Subcutaneous preadipocyte (primary cell): ENCODE data around the genes SLC24A5 and ATP8B4.

DNA sequence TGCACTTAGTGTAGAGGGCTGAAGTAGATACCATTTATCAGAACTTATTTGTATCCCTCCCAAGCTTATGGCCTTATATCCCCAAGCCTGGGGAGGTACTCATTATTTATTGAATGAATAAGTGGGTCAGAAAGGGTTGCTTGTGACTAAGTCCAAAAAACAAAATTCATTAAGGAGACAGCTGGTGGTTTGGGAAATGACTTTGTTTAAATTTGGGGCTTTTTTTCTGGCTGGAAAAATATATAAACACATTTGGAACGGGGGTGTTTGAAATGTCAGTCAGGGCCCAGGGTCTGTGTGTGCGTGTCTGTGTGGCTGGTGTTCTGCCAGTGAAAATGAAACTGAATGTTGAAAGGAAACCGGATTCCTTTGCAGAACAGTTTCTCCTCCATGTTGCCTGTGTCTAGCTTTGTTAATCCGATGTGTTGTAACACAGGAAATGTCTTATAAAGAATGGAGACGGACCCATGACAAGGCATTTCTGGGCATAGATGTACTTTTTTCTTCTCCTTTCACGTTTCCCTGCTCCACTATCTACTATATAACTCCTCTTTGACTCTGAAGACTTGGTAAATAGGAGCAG lies 2.6 kb downstream of the SQOR start:
- CAGE, long polyA plus RNA, result no peak

DNA sequence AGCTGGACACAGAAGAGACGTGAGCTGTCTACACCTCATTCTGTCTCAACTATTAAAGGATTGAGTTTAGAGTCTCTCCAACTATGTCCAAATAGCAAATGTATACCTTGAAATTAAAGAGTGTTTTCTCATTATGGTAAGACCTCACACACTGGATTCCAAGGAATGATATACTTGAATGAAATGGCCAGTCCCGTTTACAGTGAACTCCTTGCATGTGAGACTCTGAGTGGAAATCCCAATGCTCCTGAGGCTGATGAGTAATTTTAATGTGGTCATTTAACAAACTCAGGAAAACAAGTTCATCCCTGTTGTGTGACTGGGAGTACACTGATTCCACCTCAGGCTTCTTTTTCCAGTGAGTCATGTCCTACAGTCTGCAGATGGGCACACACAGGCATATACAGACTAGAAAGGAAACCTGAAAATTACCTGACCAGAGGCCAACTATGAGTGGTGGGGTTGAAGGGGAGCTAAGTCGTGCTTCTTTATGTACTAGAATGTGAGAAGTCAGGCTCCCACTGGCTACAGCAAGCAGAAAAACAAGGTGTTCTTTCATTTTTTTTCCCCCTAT lies 5.7 kb downstream of the SQOR start:
- CAGE, long polyA plus RNA, result no peak

- CAGE, long polyA plus RNA, result no peak
Measured at GRCh38 chr15:47066344-47066785, 650.9 kb upstream of the SEMA6D start.

DNA sequence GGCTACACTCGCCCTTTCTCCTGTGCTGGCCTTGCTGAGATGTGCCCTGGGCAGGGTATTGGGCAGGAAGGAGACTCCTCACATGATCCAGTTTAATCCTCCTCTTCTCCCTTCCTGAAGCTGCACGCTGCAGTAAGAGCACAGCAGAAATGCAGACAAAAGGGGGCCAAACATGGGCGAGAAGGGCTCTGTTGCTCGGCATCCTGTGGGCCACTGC lies at the start of gene SLC24A5:
TSS of gene SLC24A5 (plus strand) at position 95 of the 217 bp plus-strand sequence.
- CAGE, long polyA plus RNA, result no peak

- CAGE, long polyA plus RNA, result no peak
Measured at GRCh38 chr15:48151852-48152421, 26.2 kb downstream of the MYEF2 start.

DNA sequence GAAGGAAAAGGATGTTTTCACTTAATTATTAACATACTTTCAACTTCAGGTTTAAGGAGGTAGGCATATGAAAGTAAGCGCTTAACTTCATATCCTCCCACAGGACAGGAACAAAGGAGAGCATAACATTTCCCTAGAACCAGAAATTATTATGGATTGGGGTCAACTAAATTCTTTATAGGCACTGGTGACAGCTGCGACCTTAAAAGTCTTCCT lies 1.1 kb downstream of the MYEF2 start:
- CAGE, long polyA plus RNA, result no peak

- CAGE, long polyA plus RNA, result no peak
Measured at GRCh38 chr15:48190823-48191373, 567 bp upstream of the CTXN2 start.

DNA sequence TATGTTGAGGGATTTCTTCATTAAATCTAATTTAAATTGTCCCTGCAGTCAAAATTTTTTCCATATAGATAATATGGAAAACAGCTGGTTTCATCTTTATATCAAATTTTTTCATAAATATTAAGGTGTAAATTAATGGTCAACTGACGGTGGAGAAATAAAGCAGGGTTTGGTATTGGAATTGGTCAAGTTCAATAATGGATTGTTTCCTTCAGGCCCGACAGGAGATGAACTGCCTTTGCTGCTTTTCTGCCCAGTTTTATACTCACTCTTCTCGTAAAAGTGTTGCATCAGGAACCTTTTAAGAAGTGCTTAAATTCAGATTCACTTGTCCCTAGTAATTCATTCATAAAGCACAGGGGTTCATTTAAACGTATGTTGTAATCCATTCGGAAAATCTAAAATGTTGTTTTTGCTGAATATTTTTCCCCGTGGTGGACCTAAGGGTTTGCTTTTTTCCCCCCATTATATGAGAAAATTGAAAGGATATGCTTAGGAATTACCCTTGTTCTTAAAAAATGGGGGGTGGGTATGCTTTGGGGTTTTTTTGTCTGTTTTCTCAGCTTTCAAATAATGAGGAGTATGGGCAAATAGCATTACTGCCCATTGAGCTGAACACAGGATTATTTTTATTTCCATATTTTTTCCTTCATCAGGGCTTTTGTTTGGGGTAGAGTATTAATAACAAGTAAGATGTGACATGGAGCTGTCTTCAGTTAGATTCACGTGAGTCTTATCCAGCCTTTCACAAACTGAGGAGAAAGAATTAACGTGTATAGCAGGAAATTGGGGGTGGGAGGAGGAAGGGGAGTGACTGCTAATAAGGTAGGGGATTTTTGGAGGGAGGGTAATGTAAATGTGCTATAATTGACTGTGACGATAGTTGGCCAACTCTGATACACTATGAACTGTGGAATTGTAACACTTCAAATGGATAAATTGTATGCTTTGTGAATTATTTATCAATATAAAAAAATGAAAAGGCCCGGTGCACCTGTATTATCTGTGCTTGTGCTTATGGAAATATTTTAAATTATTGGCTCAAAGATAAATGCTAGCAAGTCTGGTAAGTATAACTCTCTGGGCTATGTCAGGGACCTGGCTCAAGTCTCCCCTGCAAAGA lies 8.6 kb downstream of the DUT start:
- CAGE, long polyA plus RNA, result no peak

DNA sequence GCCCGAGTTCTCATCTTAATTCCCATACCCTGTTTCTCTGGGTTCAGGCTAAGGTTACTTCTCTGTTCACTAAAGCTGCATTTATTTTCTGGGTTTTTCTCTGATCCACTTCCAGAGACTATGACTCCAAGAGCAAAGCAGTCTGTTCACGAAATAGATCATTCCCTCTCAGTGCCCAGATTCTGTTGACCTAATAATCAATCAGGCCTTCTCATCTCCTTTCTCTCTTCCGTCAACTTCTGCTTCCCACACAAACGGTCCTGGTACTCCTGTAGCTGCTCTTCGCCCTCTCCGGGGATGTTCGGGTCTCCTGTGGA lies 61.3 kb downstream of the DUT start:
- CAGE, long polyA plus RNA, result no peak

DNA sequence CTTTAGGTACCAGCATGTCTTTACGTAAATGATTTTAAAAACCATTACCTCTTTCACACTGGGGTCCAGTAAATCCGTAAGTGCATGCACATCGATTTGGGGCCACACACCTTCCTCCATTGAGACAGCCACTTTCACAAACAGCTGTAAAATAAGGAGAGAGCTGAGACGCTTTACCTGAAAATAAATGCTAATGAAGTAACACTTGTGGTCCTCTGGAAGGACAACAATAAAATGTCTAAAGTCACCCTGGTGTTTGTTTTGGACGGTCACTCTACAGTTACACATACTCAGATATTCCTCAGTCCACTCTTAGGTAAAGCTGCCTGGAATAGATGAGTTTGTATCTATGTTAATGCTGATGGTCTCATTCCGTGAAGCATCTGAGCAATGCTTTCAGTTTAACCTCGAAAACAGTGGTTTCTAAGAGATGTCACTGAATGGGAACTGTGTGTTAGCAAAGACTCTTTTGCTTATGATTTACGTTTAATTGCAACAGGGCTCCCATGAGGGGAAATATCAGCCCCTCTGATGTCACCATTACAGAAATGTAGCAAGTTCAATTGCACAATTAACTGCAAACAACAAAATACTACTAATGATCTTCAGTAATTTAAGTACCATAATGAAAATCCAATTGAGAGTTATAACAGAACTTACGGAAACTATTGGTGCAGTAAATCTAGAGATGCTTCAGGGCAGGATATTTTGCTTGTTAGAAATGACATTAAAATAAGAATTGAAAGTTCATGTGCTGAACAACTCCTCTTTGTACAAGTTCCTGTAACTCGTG lies 49.1 kb downstream of the FBN1 start:
- CAGE, long polyA plus RNA, result no peak

GRCh38 chr15:48790649-48791050 lies 20.2 kb downstream of the CEP152 start:
- CAGE, long polyA plus RNA, result no peak

DNA sequence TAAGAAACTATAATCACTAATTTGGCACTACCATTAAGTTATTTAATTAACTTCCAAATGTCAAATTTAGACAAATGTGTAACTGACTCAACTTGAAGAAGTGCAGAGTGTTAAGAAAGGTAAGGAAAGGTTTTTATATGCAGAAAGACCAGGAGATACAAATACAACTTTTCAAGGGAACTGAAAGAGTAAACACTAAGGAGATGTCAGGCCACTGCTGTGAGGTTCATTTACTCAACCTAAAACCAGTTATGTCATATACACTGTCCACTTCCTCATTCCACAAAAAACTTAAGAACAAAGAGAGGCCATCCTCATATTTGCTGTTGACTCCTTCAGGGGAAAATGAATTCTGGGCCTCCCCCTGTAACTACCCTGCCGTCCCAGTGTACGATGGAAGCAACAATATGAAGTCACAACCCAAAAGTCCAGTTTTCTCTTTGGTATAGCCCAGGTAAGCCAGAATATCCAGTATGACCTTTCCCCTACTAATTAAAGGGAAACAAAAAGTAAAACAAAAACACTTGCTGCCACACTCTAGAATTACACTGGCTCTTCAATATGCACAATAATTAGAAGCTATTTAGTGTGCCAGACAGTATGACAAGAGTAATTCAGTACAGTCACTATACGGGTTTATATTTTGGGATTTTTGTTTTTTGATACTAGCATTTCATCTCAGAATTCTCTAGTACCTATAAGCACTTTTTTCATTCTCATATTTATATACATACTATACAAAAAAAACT lies 16.2 kb downstream of the CEP152 start:
- CAGE, long polyA plus RNA, result no peak

DNA sequence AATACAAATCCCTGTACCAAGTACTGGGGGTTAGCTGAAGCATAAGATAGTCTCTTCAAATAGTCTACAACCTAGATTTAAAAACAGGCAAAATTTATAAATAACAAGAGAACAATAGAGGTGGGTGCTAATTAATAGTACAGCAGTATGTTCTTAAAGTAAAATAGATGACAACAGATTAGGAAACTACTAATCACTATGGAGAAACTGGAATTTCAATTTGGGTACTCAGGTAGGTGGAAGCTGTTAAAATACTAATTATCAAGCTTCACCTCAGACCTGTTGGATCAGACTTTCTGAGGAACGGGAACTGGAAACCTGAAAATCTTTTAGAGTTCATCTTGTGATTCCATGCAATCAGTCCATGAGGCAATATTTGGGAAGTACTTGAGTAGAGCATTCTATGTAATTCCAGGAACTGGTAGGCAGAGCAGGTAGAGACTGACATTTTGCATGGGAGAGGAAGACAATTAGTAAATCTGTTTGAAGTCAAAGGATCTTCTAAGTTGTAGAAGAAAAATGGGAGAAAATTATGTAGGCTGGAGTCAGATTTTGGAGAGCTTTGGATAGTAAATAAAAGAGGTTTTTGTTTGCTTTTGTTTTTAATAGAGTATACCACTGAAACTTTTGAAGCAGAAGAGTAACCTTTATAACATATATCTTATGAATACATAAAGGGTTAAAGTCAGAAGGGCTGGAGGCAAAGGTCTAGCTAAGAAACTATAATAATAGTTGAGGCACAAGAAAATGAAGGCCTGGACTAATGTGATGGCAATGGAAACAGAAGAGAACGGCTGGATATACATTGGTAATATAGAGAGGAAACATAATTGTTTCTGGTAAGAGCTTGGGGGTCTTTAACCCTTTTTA lies 43.1 kb downstream of the FGF7 start:
- CAGE, long polyA plus RNA, result no peak

- CAGE, long polyA plus RNA, result no peak
Measured at GRCh38 chr15:49793773-49794377, 173.0 kb downstream of the DTWD1 start.

GRCh38 chr15:50003433-50004413 lies 115.3 kb downstream of the ATP8B4 start:
- CAGE, long polyA plus RNA, result no peak

DNA sequence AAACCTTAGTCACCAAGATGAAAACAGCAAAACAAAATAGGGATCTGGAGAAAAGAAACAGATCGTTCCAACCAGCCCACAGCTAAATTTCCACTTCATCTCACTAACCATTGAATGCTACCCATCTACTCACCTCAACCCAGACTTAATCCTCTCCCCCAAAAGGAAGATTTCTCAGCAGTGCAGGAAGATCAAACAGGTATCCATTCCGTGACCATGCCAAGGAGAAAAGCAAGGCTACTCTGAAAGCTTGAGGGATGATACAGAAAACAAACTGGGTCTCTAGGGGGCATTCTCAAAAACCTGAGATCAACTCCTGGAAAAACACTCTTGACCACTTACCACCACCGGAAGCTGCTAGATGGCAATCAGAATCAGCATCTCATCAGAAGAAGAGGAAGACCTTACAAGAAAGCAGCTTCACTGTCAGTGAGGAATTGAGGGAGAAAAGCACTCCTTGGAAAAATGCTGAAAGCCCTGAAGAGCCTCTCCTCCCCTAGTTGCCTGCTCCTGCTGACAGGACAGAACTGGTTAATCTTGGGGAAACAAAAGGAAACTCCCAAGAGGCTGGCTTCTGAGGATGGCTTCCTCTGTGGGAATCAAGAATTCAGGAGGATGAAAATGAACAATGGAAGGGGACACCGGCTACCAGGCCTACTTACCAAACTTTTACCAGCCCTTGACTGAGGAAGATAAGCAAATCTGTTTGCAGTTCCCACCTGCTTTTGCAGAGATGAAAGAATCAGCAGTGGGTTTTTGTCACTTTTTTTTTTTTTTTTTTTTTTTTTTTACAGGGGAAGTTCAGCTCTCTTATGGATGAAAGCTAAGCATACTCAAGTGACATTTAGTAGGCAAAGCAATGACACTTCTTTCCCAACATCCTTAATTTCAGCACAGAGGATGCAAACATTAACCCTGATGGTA lies at the start of gene ATP8B4:
TSS of gene ATP8B4 (minus strand) at position 244 of the 924 bp plus-strand sequence.
- CAGE, long polyA plus RNA, result no peak

DNA sequence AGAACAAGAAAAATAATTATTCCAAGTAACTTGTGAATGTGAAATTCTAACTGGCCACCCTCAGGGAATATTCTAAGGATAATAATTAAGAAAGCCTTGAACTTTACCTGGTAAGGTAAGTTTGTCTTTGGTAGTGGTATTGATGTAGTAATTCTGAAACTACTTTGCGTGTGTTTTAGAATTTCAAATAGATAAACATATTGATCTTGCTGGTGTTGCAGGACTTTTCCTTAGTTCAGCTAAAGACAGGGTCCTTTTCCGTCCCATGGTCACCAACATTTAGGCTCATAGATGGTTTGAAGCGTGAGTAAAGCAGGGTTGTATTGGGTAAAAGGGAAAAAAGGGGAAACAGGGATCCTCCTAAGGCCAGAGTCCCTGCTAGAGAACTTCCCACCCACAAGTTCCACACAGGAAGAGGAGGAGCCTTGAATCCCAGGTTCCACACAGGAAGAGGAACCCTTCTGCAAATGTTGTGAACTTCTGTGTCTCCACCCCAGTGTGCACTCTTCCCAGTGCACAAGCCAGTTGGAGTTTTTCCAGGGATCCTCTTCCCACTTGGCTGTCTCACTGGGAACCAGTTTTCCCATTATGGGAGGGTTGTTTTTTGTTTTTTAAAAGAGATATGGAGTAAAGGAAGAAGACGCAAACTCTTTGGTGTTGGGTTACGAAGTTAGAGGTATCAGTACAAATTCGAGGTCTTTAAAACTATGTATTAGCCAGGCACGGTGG lies 27.6 kb upstream of the ATP8B4 start:
- CAGE, long polyA plus RNA, result no peak

DNA sequence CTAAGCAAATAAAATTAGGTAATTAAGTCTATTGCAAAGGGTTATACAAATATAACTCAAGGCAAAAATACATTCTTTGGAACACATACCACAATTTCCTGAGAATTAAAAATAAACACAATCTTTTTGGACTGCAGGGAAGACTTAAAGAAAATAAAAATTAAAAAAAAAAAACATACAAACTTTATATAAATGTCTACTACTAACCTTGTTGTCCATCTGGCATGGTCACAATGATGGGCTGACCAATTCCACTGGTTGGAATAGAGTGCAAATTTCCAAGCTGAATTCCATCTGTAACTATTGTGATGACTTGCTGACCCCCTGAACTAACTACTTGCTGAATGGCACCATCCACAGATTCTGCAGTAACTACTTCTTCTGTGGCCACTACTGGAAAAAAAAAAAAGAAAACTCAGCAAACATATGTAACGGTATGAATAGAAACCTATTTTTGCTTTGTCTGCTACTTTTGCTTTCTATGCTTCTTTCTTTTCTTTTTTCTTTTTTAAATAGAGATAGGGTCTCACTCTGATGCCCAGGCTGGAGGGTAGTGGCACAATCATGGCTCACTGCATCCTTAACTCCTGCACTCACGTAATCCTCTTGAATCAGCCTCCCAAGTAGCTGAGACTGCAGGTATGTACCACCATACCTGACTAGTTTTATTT lies 23.9 kb upstream of the HDC start:
- CAGE, long polyA plus RNA, result no peak

DNA sequence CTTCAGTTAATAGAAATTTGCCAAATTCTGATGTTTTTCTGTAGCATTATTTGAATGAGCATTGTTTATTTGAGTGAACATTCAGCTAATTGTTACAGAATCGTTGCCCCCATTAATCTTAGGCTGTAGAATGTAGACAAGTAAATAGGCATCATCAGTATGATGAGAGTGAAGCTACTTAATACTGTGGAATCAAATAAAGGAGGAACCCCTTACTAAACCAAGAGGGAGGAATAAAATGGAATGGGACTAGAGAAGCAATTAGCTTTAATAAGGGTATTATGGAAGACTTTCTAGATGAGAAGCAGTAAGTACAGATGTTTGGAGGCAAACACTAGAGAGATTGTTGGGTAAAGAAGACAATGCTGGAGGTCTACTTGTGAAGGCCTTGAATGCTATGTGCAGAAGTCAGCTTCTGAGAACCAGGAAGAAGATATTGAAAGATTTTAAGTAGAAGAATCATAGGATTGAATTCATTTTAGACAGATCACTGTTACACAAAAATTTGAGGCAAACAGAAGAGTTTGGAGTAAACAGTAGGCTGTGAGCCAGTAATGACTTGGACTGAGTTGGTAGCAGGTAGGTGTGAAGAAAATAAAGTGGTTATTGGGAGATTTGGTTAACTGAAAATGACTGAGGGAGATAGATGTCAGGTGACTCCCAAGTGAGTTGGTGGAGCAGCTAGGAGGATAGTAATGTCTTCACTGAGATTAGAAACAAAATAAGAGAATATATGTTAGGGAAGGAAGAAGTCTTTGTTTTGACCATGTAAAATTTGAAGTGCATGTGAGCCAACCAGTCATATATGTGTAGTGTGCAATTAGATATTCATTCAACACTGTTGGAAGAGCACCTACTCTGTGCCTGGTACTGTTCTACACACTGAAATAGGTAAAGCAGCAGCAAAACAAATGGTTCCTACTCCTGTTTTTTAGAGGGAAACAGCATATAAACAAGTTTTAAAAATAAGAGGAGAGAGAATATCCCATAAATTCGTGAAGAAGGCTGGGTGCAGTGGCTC lies 1.7 kb upstream of the GABPB1 start:
- CAGE, long polyA plus RNA, result no peak

DNA sequence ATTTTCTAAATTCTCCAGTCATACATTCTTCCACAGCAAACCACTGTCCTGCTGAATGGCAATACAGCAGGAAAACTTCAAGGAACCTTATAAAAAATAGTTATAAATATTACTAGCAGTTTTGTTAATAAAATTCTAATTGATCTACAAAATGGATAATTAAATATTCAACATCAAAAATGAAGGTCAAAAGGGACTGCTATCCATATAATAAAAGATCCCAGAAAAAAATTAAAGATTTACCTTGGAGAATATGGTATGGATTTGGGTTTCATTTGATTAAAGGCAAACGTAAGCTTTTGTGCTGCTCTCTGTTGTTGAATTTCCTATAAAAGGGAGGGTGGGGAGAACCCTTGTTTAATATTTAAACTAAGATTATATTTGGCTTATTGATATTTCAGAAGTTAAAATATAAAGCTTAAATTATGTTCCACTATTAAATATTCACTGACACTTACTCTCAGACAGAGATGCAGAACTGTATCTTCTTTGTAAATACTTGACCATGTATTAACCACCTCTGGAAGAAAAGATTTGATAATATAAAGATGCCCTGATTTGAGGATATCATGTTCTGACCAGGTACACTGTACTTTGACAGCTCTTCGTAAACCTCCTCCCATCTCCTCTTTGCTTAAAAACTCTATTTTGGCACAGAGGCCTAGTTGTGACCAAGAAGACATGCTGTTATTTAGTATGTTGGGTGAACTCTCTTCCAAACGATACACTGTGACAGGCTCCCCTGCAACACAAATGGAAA lies 28.1 kb upstream of the USP50 start:
- CAGE, long polyA plus RNA, result no peak